Hair follicular keratinocyte (primary cell): ENCODE data around the genes C13orf42, TMEM272 and UTP14C.

GRCh38 chr13:50909907-50910938 is 632 bp downstream of the RNASEH2B start:
- RAMPAGE, long total RNA, result no peak

- RAMPAGE, long total RNA, result no peak
These were observed 7.2 kb downstream of the RNASEH2B start for GRCh38 chr13:50916734-50917291.

GRCh38 chr13:50974121-50974429 is 64.5 kb downstream of the RNASEH2B start:
- RAMPAGE, long total RNA, result no peak

DNA sequence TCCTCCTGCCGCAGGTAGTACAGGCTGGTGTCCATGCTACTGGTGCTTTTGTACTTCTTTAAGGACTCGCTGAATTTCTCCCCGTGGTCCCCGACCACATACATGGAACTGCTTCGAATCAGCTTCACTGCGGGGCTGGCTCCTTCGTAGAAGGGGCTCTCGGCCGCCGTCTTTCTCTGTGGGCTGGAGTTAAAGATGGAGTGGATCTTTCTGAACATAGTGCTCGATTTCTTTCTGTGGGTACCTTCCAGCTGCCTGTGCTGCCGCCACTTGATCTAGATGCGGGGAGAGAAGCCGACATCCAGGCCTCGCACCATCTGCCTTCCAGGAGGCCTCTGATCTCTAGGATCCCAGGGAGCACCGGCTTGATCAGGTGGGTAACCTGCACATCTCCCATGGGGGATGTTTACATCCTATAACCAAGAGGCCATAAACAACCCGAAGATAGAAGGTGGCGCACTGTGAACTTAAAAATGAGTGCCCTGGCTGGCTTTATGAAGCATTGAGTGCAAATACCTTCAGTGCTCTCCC is at the start of gene C13orf42:
TSS of gene C13orf42 (minus strand) at position 283 of the 531 bp plus-strand sequence.
- RAMPAGE, long total RNA, result no peak

DNA sequence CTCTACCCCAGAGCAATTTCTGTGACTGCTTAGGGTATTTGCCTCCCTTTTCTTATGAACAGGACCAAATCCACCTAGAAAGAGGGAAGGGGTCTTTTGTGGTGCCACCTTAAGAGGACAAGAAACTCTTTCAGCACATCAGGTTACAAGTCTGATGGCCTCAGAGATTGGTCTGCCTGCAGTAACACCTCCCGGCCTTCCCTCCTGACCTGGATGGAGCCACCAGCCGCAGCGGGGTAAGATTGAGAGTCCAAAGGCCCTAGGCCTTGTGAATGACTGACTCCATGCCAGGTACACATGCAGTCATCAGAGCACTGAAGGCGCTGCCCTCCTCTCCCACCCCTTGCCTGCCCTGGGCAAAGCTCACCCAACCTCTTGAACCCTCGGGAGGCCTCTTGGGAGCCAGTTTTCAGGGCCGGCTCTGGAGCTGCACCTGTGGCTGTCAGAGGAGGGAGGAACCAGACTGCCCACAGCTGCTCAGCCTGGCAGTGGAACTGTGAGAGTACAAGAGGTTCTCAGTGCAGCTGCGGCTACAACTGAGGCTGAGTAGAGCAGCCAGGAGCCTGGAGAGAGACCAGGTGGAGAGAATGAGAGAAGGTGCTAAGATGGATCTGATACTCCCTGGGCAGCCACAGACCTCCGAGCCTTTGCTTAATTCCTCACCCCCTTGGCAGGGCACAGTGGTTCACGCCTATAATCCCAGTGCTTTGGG is 23.8 kb upstream of the C13orf42 start:
- RAMPAGE, long total RNA, result no peak

GRCh38 chr13:51374046-51374918 is 34.8 kb downstream of the SERPINE3 start:
- RAMPAGE, long total RNA, result no peak

GRCh38 chr13:51451866-51451981 is 1.1 kb downstream of the INTS6 start:
- RAMPAGE, long total RNA, result no peak

DNA sequence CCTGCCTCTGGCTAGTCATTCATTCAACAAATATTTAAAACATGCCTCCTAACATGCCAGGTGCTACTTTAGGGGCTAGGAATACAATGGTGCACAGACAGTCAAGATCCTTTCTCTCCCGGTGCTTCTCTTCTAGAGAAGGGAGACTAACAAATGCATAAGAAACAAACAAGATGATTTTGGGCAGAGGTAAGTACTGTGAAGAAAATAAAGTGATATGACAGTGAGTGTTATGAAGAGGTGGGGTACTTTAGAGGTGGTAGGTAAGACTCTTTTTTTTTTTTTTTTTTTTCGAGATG is 7.4 kb upstream of the WDFY2 start:
- RAMPAGE, long total RNA, result no peak

GRCh38 chr13:51604477-51605091 is 20.3 kb downstream of the WDFY2 start:
- RAMPAGE, long total RNA, result no peak

DNA sequence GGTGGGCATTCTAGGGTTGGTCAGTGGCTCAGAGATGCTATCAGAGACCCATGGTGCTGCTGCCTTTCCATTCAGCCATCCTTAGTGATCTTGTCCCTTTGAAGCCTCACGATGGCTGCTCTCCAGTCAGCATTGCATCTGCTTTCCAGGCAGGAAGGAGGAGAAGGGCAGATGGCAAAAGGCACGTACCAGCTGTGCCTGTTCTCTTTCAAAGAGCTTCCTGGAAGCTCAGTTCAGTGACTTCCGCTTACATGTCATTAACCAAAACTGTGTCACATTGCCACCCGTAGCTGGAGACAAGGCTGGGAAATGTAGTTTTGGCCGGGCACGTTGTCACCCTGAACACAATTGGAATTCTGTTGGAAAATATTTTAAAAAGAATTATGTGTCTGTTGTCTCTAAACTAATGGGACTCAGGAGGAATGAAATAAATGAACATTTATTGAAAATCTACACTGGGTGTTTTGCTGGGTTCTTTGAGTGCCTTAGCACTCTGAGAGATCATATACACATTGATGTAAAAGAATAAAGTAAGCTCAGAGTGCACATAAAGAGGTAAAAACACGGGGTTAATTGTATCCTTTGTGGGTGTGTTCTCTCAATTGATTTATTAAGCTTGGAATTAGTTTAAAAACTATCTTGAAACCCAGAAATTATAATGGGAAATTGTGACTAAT is 30.3 kb downstream of the WDFY2 start:
- RAMPAGE, long total RNA, result no peak

GRCh38 chr13:51769397-51770348 is 34.3 kb downstream of the DHRS12 start:
- RAMPAGE, long total RNA, result no peak

DNA sequence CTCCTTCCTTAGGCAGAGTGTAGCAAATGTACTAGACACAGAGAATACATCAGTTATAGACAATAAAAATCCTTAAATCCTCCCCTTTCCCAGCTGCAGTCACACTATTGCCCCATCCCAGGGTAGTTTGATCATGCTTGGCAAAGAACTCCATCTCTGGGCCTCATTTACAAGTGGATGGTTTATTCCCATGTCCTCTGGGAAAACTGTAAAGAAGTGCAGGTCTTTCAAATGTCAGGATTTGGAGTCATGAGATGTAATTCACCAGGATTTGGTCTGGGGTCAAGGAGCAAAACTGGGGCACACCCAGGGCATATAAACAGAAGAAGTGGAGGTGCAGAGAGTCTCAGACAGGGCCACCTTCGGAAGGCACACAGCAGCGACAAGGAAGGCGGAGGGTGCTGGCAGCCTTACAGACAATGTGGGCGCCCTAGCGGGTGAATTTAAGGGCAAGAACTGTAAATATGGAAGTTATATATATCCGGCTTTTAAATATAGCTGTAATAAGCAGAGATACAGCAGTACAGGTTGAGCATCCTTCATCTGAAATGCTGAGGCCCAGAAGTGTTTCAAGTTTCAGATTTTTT is 31.3 kb downstream of the DHRS12 start:
- RAMPAGE, long total RNA, result no peak

- RAMPAGE, long total RNA, result no peak
These were observed at the start of gene TMEM272 for GRCh38 chr13:51844897-51845430. Gene TMEM272 (minus strand): TSS chr13:51845177.

DNA sequence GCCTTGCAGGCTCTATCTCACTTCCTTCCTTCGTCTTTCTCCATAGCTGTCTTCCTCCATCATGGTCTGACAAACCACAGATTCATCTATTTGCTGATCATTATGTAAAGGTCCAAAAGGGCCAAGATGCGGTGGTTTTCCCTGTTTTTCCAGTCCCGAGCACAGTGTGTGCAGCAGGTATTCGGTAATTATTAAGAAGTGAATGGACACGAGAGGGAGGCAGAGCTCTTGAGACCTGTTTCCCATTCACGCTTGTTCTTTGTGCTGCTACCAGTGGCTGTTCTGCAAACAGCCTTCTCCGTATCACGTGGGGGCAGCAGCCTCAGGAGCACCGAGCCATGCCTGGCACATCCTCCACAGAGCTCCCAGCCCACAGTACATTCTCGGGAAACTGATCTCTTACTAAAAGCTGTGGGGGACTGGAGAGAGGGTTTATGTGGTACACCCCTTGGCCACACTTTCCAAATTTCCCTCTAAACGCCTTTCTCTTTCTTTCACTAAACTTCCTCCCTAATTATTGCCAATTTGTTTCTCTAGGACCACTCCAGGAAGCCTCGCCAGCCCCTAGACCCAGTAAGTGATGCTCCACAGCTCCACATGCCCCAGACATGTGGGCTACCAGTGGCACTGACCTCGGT is 50.4 kb downstream of the CCDC70 start:
- RAMPAGE, long total RNA, result no peak

- RAMPAGE, long total RNA, result no peak
These were observed 65.7 kb downstream of the ATP7B start for GRCh38 chr13:51945398-51946155.

DNA sequence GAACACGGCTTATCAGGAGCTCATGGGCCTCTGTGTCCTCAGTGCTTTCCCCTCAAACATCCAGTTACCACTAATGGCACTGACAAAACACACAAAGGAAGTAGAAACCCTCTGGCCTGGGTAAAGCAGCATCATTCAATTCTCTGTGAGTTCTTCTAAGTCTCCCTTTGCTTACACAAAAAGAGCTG is 43.7 kb downstream of the ATP7B start:
- RAMPAGE, long total RNA, result no peak

DNA sequence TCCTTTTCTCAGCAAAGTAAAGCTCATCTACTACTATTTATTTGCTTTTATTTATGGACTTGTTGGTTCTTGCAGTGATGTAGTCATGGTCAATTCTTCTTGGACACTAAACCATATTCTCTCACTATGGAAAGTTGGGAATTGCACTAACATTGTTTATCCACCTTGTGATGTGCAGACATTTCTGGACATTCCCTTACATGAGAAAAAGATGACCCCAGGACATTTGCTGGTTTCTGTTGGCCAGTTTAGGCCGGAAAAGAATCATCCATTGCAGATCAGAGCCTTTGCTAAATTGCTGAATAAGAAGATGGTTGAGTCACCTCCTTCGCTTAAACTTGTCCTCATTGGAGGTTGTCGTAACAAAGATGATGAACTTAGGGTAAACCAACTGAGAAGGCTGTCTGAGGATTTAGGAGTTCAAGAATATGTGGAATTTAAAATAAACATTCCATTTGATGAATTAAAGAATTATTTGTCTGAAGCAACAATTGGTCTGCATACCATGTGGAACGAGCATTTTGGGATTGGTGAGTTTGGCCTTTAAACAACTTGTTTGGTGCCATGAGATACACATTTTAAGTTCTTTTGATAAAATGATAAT is at the start of gene UTP14C:
TSS of gene UTP14C (plus strand) at position 284 of the 604 bp plus-strand sequence.
- RAMPAGE, long total RNA, result no peak

DNA sequence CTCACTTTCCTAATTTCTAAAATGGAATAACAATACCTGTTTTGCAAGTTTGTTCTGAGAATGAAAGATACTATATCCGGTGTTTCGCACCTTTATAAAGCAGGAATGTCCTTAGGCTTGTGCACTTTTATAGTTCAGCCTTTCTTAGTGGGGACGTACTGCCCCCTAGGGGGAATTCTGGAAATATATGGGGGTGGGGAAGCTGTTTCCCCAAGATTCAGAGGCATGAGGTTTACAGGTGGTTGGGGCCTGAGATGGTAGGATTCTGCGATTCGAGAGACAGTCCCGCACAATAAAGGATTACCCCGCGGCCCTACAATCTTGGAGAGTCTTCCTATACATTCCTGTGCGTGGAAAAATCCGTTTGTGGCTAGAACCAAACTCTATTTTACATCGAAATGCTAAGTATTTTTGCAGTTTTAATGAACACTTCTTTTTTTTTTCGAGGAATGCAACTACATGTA is 1.1 kb downstream of the NEK5 start:
- RAMPAGE, long total RNA, result no peak

DNA sequence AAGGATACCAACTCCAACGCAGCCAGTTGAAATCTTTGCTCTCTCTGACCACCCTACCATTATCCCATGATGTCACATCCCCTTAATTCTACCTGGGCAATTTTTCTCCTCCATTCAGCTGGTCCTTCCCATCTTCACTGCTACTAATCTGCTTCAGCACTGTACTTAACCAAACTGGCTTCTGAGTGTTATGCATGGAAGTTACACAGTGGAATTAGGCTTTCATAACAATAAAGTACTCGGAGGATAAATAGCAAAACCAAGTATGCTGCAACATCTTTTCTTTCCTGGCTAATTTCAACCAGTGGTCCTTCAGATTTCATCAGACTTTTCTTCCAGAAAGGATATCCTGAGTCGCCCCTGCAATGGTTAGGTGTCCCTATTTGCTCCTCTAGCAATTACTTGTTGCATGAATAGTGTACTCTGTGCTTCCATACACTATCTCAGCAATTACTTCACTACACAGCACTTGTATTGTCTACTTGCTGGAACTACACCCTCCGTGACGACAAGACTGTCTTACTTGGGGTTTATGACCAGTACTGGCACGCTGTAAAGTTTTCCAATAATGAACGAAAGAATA is 34.0 kb upstream of the NEK3 start:
- RAMPAGE, long total RNA, result no peak

GRCh38 chr13:52623714-52624066 is 18.5 kb upstream of the HNRNPA1L2 start:
- RAMPAGE, long total RNA, result no peak